ENCODE measurements around a stretch of chr7.

DNA sequence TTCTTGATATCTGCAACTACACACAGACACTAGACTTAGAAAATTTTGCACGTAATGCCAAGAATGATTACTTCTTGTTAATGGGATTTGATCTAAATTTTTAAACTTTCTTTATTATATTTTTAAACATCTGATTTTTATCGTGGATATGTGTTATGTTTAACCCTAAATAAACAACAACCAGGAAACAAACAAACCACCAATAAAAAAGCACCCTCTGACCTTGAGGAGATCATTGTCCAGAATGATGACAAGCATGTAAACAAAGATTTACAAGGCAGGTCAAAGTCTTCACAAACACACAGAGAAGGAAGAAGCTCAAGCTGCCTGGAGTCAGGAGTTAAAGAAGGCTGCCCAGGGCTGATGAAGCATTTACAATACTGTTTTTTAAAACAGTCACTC is 31.1 kb upstream of the EGFR start:
- PRO-cap, result no peak

DNA sequence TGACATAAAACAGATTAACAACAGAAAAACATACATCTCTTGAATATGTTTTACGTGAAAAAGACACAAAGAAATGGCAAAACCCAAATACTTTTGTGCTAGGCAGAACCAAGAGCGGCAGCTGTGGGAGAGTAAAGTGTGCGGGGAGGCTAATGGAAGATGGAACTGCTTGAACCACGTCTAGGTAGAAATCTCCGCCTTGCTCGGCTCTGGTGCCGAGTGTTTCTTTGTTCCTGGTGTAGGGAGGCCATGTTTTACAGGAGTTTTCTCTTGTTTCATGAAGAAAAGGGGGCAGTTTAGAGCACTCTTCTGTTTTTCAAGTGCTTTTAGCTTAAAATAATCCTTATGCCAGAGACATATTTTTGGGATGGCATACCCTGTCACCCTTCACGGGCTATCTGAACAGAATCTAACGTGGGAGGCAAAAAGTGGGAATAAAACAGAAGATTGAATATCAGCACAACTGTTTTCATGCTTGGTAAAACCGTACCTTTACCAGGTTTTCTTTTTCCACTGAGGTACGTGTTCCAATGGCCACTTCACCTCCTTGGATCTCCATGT is 1.7 kb downstream of the LANCL2 start:
- PRO-cap, result no peak

DNA sequence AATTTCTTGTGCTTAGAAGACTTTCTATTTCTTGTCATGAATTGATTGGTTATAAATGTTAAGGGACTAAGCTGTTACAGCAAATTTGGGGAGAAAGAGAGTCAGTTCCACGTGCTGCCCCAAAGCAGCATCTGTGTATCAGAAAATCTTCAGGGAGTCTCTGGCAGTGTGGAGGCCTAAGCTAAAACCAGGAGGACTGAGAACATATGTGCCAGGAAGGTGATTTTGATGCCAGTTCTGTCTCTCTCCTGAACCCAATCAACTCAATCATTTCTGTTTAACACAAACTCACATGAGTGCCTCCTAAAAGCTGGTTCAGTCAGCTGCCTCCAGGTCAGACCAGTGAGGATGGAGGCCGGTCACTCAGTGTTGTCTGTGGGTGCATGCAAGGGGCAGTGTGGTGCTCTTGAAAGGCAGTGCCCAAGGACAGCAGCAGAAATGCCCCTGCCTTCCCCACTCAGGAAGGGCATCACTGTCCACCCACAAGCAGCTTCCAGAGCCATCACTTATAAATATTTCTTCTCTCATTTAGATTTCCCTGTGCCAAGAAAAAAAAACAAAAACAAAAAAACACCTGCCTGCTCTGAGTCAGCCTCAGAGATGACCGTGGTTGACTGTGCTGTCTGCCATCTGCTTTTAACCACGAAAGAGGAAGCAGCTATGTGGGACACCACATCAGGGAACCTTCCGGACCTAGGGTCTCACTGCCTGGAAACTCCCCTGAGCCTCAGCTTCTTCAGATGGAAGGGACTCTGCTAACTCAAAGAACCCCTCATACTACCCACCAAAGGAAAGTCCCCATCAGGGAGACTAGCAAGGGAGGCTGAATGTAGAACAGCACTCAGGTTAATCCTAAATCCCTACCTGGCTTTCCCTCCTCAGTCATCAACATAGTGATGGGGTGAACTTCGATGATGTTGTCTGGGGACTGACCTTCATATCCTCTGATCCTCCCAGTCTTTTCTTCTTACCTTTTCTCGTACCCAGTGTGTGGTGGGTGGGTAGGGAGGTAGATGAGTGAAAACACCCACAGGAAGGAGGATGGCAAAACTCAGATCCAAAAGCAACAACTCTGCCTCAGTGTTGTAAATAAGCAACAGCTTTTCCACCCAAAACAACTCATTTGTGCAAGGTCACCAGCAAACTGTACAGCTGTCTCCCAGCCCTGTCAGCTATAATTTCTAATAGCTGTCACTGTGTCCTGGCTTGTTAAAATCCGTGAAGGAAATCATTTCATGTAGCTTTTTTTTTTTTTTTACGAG is 39.0 kb downstream of the VOPP1 start:
- PRO-cap, result no peak

- PRO-cap, result no peak
Observed at GRCh38 chr7:55534152-55534951, 38.0 kb downstream of the VOPP1 start.

DNA sequence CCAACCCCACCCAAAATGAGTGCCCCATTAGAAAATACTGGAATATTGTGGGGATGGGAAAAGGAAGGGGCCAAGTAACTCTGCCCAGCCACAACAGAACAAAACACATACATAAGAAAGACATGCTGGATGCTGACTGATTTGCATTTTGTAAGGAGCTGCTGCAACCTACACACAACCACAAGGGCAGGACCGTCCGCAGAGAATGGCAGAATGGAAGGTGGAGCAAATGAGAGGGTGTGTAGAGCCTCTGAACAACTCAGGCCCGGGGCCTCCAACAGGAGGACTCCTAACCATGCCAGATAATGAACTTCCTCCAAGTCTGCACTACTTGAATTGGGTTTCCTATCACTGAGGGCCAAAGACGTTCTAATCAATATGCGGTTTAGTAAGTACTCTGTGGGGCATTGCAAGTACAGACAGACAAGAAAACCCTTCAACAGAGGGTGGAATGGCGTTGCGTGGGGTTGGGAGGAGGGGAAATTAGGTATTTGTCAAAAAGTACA is 14.7 kb downstream of the VOPP1 start:
- PRO-cap, result no peak

DNA sequence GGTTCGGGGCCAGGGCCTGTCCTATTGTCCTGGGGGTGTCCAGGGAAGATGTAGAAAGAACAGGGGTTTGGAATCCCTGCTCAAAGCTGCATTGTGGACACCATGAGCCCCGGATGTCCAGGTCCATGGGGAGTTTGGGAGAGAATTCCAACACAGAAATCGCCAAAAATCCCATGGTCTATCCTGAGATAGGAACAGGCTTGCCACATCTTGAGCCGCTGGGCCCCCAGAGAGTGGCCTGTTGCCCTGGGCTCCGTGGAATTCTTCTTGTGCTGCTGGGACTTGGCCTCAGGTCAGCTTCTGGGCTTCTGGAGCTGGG is 376.3 kb upstream of the NUPR2 start:
- PRO-cap, result no peak

DNA sequence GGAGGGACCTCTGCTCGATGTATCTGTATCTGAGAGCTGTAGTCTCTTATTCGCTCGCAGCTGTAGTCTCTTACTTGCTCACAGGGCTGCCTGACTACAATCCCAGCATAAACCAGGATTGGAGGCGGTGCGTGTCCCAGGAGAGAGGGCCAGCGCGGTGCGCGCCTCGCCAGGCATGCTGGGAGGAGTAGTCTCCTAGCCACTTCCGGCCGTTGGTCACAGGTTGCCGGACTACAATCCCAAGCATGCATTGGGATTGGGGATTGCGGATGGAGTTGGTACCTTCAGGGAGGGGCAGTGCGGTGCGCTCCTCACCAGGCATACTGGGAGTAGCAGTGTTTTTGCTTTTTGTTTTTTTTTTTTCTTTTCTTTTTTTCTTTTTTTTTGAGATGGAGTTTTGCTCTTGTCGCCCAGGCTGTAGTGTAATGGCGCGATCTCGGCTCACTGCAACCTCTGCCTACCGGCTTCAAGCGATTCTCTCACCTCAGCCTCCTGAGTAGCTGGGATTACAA is 421.8 kb upstream of the NUPR2 start:
- PRO-cap, result no peak

DNA sequence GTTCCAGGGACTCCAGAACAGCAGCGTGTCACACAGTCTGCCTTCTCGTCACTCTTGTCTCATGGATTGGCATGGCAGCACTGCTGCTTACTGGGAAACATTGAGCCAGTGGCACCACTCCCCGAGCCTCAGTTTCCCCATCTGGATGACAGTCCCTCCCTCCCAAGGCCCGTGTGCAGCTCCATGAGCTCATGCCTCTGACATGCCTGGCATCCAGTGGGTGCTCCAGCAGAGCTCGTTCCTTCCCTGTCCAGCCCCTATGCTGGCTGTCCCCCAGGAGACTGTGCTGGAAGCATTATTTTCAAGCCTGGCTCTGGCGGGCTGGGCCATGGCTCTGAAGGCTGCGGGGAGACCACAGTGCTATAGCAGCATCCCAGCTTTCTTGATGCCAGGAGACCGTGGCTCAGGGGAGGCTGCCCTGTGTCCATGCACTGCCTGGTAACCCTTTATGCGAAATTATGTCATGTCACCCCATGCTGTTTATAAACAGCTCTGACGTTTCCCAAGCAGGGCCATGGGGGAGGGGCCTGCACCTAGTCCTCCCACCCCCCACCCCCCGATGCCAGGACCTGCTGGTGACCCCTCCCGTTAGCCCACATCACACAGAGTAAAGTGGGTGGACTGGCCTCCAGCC is 106.1 kb upstream of the ZNF716 start:
- PRO-cap, result no peak

- PRO-cap, result no peak
Observed at GRCh38 chr7:64433566-64434072, 119.9 kb downstream of the ZNF736 start.

- PRO-cap, result no peak
Observed at GRCh38 chr7:64569046-64569936, 6.4 kb upstream of the ZNF680 start.

DNA sequence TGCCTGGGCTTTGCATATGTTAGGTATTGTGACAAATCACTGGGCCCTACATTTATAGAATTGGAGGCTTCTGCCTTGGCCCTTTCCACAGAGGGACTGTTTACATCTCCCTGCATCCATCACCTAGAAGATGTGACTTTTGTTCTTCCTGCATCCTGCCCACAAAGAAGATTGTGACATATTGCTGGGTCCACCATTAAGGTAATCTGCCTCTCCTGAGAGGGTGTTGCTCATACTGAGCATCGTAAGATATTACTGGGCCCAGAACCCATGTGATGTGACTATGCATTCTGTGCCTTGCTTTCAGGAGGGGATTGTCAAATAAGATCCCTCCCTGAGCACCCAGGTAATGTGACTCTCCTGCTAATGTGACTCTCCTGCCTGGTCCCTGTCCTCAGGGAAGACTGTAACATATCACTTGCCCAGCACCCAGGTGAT is 7.0 kb upstream of the ZNF107 start:
- PRO-cap, result no peak

DNA sequence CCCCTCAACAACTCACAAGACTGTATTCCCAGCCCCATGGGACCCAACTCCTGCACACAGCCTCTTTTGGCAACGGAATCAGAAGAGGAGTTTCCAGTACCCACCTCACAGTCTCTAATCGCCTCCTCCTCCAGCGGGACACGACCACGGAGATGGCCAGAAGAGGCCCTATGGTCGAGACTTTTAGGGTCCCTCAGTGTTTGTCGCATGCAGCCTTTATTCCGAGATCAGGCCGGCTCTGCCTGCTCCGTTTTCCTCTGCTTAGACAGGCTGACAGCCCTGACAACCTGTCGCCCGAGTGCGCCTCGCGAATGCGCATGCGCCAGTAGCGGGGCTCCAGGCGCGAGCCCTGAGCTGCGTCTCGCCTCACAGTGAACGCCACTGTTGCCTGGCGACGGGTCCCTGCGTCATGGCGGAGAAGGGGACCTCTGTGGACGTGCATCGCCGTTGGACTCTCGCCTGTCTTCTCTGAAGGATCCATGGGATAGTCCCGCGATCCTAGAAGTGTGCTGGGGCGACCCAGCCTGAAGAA is 25.8 kb upstream of the ZNF273 start:
- PRO-cap, result no peak

DNA sequence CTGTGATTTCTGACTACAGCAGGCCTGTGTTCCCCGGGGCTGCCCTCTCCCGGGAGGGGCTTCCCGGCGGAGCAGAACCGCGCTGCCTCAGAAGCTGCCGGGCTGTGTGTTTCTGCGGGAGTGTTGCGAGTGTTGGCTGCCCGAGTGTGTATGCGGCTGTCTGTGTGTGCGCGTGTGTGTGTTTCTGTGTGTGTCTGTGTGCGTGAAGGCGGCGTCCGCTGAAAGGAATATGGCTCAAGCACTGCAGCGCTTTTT is 20.3 kb upstream of the ZNF273 start:
- PRO-cap, result no peak

DNA sequence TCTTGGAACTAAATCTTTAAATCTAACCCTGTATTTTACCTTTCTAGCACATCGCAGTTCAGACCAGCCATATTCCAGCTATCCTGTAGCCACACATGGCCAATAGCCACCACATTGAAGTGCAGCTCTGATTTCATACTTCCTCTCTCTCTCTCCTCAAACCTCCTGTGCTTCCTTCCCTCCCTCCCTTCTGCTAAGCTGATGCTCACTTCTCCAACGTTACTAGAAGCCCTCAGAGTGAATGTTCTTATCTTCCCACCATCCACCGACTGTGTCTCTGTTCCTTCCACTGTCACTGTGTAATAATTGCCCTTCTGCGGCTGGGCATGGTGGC is 574 bp upstream of the ERV3-1 start:
- PRO-cap, result no peak

DNA sequence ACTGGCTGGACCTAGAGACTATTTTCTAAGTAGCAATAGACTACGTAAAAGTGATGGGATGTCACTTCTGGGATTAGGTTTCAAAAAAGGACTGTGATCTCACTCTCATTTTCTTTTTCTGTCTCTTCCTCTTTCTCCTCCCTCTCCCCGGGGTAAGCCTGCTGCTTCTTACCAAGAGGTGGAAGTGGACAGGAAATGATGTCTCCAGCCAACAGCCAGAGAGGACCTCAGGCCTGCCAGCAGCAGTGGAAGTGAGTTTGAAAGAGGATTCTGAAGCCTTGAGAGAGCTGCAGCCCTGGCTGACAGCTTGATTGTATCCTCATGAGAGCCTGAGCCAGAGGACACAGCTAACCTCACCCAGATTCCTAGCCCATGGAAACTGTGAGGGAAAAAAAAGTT is 30.1 kb upstream of the ERV3-1 start:
- PRO-cap, result no peak

DNA sequence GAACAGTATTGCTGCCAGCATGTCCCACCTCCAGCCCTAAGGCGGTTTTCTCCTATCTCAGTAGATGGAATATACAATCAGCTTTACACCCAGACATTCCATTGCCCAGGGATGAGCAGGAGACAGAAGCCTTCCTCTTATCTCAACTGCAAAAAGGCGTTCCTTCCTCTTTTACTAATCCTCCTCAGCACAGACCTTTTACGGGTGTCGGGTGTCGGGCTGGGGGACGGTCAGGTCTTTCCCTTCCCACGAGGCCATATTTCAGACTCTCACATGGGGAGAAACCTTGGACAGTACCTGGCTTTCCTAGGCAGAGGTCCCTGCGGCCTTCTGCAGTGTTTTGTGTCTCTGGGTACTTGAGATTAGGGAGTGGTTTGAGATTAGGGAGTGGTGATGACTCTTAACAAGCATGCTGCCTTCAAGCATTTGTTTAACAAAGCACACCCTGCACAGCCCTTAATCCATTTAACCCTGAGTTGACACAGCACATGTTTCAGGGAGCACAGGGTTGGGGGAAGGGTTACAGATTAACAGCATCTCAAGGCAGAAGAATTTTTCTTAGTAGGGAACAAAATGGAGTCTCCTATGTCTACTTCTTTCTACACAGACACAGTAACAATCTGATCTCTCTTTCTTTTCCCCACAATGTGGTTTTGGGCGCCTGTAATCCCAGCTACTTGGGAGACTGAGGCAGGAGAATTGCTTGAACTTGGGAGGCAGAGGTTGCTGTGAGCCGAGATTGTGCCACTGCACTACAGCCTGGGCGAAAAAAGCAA is 113.0 kb upstream of the ZNF92 start:
- PRO-cap, result no peak

GRCh38 chr7:65731358-65732171 is 141.3 kb upstream of the VKORC1L1 start:
- PRO-cap, result no peak

DNA sequence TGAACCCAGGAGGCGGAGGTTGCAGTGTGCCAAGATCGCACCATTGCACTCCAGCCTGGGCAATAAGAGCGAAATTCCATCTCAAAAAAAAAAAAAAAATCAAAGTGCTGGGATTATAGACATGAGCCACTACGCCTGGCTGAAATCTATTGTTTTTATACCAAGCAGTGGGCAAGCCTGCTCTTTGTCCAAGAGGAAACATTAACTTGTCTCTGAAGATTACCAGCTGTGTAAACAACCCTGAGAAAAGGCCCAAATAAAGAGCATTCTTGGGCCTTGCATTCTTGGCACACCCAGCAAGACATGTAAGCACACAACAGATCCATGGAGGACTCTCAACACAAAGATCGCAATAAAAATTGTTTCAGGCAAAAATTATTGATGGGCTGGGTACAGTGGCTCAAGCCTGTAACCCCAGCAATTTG is 127.3 kb upstream of the VKORC1L1 start:
- PRO-cap, result no peak

- PRO-cap, result no peak
Observed at GRCh38 chr7:65953652-65954397, 28.2 kb downstream of the GUSB start.

- PRO-cap, result unidirectional peak, plus-strand start at chr7:66152198
Observed at GRCh38 chr7:66151835-66152440, 37.3 kb downstream of the CRCP start.